Ureter (tissue), 1 donor: Measurements from ENCODE around the genes NME1 and NME2.

GRCh38 chr17:50956816-50957153 is 90.6 kb upstream of the TOB1 start:
- PRO-cap, result no peak

DNA sequence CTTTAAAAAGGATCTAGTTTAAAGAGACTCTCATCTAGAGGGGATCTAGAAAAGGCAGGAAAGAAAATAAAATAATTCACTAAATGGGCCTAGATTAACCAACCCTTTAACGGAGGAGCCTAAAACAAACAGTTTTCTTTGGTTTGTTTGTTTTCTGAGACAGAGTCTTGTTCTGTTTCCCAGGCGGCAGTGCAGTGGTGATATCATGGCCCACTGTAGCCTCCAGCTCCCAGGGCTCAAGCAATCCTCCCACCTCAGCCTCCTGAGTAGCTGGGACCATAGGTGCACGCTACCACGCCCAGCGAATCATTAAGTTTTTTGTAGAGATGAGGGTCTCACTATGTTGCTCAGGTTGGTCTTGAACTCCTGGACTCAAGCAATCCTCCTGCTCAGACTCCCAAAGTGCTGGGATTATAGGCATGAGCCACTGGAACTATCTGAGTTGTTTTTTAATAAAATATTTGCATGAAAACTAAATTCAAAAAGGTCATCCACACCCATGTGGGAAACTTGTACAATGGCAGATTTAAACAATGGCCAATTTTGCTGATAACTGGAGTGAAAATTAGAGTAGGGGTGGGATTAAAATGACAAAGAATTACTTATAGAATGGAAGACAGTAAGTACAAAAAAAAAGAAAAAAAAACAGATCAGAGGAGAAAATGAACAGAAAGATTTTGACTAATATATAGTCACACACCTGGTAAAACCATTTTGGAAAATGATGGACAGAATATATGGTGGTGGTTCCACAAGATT is 122.4 kb upstream of the TOB1 start:
- PRO-cap, result no peak

DNA sequence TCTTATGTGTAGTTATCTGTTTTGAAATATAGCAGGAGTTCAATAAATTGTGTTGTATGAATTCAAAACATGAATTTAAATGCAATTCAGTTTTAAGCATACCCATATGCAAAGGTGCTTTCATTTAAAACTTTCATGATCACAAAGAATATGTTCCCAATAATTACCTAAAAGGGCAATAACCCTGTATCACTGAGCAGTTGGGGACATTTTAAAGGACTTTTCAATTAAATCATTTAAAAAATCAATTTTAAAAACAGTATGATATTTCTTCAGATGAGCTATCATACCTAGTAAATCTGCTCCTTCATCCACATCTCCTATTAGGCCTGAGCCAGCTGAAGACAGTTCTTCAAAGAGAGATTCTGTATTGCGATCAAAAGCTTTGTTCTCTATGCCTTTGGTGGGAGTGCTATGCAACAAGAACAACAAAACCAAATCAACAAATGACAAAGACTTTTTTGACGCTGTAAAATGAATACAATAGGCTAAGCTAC is 106.7 kb downstream of the SPAG9 start:
- PRO-cap, result no peak

GRCh38 chr17:51029624-51030289 is 90.9 kb downstream of the SPAG9 start:
- PRO-cap, result no peak

DNA sequence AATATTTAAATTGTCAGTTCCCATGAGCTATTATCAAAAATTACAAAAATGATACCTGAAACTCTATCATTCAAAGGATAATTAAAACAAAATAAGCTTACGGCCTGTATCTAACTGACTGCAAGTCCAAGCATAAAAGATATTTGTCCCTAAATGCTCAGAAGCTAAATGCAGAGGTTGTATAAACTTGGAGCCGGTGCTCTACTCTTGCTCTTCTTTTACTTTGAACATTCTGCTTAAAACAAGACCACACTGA is 74.7 kb downstream of the SPAG9 start:
- PRO-cap, result no peak

GRCh38 chr17:51153189-51153728 is at the start of gene NME1:
TSS of gene NME1 (plus strand) at chr17:51153559.
- PRO-cap, result bidirectional peak, plus-strand start at chr17:51153589, minus-strand start at chr17:51153335

GRCh38 chr17:51166112-51167006 is at the start of gene NME2:
TSS of gene NME2 (plus strand) at chr17:51166411.
- PRO-cap, result bidirectional peak, plus-strand start at chr17:51166411, minus-strand start at chr17:51166272

- PRO-cap, result no peak
Observed at GRCh38 chr17:51259072-51259896, 565 bp downstream of the MBTD1 start.

DNA sequence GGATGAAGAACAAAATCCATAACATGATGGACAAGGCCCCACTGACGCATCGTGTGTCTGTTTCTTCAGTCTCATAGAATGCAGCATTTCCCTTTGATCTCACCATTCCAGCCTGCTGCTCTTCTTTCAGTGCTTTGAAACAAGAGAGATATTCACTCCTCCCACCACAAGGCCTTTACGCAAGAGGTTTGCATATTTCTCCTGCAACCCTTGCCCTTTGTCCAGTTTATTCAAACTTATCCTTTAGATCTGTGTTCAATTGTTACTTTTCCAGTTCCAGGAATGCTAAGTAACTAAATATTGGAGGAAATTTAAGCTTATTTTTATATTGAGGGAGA is 101.8 kb downstream of the KIF2B start:
- PRO-cap, result no peak

DNA sequence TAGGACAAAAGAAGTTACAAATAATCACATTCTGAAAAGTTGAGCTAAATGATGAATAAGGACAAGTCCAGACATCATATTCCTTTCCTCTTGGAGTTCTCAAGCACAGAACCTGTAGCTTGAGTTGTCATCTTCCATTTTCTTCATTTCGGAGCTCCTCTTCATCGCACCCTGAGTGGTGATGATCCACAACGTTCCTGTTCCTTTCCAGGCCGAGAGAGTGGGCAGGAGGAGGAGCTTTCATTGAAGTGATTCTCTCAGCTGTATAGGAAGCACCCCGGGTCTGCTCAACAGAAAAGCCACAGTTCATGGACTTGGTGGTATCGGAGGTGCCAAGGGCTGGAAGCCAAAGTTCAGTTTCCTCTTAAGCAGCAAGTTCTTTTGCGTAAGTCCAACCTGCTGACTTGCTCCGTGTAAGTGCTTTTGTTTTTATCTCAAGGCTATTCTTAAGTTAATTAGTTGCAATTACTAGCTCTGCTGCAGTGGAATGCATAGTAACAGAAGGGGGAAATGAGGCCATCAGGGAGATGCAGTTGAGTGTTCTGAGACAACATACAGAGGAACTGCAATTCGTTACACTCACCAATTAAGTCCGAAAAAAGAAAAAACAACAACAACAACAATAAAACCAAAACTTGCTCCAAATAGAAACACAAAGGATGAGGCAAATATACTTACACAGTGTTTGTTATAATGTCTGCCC is 45.0 kb upstream of the MMD start:
- PRO-cap, result no peak

- PRO-cap, result no peak
Observed at GRCh38 chr17:55732702-55733350, 10.2 kb upstream of the TMEM100 start.

GRCh38 chr17:56172300-56173207 is 19.3 kb downstream of the ANKFN1 start:
- PRO-cap, result no peak

- PRO-cap, result no peak
Observed at GRCh38 chr17:56412524-56412914, 181.0 kb upstream of the NOG start.

- PRO-cap, result no peak
Observed at GRCh38 chr17:56577701-56578282, 15.7 kb upstream of the NOG start.

- PRO-cap, result no peak
Observed at GRCh38 chr17:56890081-56890485, 23.8 kb downstream of the TRIM25 start.

- PRO-cap, result no peak
Observed at GRCh38 chr17:56893151-56893873, 20.5 kb downstream of the TRIM25 start.

GRCh38 chr17:56914304-56915170 is 688 bp upstream of the TRIM25 start:
- PRO-cap, result no peak

DNA sequence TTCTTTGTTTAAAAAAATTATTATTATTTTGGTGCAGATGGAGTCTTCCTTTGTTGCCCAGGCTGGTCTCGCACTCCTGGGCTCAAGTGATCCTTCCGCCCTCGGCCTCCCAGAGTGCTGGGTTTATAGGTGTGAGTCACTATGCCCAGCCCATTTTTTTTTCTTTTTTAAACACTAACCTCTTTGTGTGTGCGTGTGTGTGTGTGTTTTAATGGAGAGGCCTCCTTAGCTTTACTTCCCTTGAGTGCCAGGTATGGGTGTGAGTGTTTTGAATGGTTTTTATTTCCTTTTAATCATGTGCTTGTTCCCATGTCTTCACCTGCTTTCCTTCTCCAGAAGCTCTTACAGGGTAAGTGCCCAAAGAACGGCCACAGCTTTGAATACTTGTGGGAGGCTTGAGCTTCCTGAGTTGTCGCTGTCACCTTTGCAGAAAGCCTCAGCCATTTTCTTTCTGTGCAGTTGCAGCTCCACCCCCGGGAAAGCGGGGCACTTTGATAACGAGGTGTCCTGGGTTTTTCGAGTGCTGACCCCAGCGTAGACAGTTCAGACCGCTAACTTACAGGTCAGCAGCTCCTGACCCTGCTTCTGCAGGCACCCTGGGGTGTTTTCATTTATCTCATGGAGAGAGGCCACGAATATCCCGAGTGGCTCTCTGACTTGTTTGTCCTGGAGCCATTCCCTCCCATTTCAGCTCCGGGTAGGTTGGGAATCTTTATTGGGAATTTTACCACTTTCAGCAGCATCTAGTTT is 22.6 kb downstream of the AKAP1 start:
- PRO-cap, result no peak

DNA sequence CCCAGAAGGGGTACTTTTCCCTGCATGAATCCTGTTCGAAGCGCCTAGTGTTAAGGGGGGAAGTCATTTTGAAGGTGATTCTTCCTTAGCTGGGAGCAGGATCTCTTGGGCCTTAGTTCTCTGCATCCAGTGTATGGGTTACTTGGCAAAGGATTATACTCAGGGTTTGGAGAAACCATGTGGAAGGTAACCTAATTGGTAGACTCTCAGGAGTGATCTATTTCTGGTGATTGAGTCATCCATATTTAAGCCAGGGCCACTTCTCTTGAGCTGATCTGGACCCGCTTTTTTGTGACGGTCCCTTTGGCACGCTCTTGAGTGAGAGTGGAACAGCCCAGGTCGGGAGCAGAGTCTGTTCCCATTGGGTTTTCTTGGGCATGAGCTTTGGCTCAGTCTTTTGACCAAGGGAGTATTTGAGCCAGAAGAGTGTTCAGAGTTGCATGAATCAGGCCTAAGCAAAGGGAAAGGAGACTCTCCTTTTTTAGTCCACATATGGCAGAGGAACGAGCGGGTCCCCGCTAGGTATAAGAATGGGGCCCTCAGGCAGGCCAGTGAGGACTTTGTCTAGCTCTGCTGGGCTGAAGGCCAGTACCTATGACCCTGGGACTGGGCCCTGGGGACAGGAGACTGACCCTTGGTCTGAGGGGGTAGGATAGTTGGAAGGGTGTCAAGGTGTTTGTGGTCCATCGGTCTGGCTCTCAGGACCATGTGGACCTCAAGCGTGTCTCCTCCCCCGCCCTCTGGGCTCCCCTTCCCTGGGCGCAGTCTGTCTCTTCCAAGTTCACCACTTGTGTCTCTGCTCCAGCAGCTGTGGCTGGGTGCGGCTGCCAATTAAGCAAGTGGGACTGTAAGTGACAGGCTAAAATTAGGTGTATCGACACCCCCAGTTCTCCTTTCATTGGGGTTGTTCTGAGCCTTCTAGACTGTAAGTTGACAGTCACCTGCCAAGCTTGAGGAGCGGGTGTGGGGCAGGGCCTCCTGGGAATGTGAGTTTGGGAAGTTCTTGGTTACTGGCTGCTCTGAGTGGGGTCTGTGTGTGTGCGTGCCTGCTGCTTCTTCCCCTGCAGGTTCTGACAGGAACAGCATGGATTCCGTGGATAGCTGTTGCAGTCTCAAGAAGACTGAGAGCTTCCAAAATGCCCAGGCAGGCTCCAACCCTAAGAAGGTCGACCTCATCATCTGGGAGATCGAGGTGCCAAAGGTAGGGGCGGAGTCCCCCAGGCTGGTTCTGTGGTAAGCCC is 24.3 kb downstream of the AKAP1 start:
- PRO-cap, result no peak

DNA sequence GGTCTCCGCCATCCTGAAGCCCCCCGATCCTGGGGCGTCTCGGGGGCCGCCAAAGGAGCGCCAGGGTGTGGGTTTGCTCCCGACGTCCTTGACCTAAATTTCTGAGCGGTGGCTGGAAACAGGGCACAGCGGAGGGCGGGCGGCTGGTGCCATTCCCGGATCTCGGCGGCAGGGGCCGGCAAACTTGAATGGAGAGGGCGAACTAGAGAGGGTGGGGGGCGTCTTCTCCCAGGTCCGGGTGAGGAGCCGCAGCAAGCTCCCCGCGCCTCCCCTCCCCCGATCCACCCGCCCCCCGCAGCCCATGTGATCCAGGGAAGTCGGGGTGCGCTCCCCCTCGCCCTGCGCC is 435 bp upstream of the MSI2 start:
- PRO-cap, result no peak